ENCODE measurements around the genes LAYN and SIK2.

DNA sequence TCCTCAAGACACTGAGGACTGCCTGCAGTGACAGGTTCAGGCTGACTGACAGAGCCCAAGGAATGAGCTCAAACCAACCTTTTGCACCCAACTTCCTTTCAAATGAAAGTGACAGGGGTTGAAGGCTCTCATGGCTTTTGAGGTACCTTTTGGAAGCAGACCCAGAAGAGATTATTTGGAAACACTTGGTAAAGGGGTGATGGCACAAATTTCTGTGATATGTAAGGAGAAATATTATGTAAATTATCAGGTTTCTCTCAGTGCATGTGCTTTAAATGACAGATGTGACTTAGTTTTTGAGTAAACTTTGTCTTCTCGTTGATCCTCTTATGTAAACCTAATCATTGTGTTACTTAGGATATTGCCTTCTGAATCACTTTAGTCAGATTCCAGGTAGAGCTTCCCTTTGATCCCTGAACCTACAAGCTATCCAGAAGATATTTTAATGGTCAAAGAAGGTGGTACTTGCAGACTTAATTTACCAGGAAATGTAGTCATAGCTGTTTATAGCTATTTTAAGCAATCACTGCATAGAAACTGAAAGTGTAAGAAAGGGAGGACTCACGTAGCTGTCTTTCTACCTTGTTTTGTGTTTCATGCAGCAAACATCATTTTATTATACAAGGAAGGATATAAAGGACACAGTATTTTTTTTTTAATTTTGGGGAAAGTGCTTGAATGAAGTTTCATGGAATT is 189.4 kb downstream of the DDX10 start:
- PRO-cap: unidirectional peak, plus-strand start at position 541 of the sequence
- RAMPAGE, long total RNA, 2 experiments: no peak in any of the 2 experiments

DNA sequence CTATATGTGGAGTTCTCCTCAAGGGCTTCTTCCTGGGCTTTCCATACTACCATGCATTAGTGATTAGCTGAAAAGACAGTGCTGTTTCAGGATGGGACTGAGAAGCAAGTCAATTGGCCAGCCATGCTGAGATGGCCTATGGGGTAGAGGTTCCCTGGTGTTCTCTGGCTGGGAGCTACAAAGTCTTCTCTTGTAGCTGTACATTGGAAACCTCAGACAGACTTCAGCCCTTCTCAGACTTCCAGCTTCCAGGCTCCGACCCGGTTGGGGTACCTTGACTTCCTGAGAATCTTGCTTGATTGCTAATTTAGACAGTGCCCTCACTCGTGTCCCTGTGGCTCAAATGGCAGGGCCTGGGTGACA is 315.8 kb downstream of the DDX10 start:
- PRO-cap: no peak
- RAMPAGE, long total RNA, 2 experiments: no peak in any of the 2 experiments

DNA sequence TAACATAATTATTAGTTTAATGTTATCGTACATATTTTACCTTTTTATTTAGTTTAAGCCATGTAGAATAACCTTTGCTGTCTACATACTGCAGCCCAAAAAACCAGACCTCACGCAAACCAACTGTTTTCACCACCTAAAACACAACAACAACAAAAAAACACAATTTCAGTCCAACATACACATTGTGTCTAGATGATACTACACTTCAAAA is 31.8 kb downstream of the RDX start:
- PRO-cap: no peak
- RAMPAGE, long total RNA, 2 experiments: no peak in any of the 2 experiments

DNA sequence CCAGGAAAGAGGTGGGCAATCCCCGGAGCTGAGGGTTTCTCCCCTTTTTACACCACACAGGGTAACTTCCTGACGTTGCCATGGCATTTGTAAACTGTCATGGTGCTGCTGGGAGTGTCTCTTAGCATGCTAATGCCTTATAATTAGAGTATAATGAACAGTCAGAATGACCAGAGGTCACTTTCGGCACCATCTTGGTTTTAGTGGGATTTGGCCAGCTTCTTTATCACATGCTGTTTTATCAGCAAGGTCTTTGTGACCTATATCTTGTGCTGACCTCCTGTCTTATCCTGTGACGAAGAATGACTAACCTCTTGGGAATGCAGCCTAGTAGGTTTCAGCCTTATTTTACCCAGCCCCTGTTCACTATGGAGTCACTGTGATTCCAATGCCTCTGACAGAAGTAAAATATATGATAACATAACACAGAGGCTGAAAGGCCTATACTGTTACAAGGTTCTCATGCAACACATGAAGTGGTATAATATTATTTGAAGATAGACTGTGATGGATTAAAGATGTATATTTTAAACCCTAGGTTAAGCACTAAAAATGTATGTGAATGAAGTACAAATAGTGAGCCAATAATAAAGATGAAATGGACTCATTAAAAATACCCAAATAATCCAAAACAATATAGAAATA is 41.4 kb upstream of the RDX start:
- PRO-cap: no peak
- RAMPAGE, long total RNA, 2 experiments: no peak in any of the 2 experiments

DNA sequence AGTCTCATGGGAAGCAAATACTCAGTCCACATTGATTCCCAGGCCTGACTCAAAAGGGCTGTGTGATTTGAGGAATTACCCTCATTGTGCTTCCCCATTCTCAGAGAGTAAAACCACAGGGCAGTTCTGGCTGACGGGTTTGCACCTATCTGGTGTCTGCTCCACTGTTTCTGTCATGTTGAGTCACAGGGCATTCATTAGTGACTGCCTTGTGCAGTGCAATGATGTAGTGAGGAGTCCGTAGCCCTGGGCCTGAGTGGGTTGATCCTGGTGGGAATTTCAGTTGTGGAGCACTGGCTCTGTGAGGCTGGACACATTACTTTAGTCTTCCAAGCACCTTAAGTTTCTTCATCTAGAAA is 85.3 kb upstream of the ARHGAP20 start:
- PRO-cap: no peak
- RAMPAGE, long total RNA, 2 experiments: no peak in any of the 2 experiments

GRCh38 chr11:111283810-111284644 is 14.3 kb upstream of the POU2AF3 start:
- PRO-cap: no peak
- RAMPAGE, long total RNA, 2 experiments: no peak in any of the 2 experiments

GRCh38 chr11:111334404-111335045 is 36.2 kb downstream of the POU2AF3 start:
- PRO-cap: unidirectional peak, plus-strand start at chr11:111334959
- RAMPAGE, long total RNA, 2 experiments: no peak in any of the 2 experiments

GRCh38 chr11:111363868-111364537 is 15.1 kb downstream of the POU2AF1 start:
- PRO-cap: no peak
- RAMPAGE, long total RNA, 2 experiments: no peak in any of the 2 experiments

- PRO-cap: no peak
- RAMPAGE, long total RNA, 2 experiments: no peak in any of the 2 experiments
Observed at GRCh38 chr11:111531537-111532304, 8.8 kb upstream of the LAYN start.

DNA sequence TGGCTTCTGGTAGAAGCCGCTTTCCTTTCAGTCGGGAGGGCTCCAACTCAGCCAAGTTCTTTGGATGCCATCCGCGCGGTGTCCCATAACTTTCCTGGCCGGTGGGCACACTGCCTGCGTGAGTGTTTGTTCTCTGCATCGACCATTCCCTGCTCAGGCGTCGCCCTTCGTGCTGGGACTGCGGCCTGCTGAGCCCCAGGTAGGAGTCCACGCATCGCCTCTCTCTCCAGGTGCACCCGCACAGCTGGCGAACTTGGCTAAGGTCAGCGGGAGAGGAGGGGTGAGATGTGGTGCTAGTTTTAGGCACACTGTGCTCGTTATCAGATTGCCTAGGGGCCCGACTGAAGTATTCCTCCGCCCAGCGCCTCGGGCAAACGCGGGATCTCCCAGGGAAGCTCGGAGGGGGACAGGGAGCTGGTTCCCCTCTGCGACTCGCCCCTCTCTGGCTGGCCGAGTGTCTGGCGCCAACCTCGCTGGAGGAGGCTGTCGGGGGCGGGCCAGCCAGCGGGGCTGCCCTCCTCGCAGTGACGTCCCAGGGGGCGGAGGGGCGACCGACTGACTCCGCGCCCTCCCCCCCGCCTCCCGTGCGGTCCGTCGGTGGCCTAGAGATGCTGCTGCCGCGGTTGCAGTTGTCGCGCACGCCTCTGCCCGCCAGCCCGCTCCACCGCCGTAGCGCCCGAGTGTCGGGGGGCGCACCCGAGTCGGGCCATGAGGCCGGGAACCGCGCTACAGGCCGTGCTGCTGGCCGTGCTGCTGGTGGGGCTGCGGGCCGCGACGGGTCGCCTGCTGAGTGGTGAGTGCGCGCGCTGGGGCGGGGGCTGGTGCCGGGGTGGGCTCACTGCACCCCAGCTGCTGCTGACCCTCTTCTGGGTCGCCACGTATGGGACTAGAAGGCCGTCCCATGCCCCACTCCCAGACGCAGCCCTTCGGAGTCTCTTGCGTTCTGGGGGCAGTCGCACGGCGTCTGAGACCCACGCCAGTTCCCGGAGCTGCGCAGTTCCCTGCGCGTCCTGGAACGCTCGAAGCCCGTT is at the start of gene LAYN:
LAYN (plus strand) TSS at position 585 of the 1,031 bp plus-strand sequence.
- PRO-cap: bidirectional peak, plus-strand start at position 585 of the sequence, minus-strand start at position 444 of the sequence
- RAMPAGE, long total RNA, 2 experiments: start-site peak on the plus strand in 2 of 2 experiments, centred at positions 435 to 614 of the sequence, 6 to 16 reads per replicate

GRCh38 chr11:111541167-111542065 is 896 bp downstream of the LAYN start:
- PRO-cap: bidirectional peak, plus-strand start at chr11:111541615, minus-strand start at chr11:111541524; unidirectional peak, minus-strand start at chr11:111541865
- RAMPAGE, long total RNA, 2 experiments: start-site peak on the plus strand in 1 of 2 experiments, at chr11:111541352-111541555 at its widest, 8 reads per replicate

DNA sequence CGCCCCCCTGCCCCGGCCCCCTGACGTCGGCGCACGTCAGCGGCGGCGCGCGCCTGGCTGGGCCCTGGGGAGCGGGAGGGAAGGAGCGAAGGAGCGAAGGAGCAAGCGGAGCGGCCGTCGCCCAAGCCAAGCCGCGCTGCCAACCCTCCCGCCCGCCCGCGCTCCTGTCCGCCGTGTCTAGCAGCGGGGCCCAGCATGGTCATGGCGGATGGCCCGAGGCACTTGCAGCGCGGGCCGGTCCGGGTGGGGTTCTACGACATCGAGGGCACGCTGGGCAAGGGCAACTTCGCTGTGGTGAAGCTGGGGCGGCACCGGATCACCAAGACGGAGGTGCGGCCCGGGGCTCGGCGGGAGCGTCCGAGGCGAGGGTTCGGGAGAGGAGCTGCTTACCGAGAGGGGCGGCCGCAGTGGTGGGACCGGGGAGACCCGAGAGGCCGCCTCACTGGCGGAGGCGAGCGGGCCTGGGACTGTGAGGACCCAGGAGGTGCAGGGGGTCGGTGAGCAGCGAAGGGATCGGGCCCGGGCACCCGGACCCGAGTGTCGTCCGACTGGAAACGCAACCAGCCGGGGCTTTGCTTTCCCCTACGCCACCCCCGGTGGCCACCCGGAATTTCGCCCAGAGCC is at the start of gene SIK2:
SIK2 (plus strand) TSS at position 81 of the 624 bp plus-strand sequence.
- PRO-cap: bidirectional peak, plus-strand start at position 69 of the sequence, minus-strand start outside the sequence
- RAMPAGE, long total RNA, 2 experiments: start-site peak on the plus strand in 2 of 2 experiments, centred at positions 53 to 179 of the sequence, 18 to 227 reads per replicate

GRCh38 chr11:111745307-111745902 is 20.8 kb downstream of the PPP2R1B start:
- PRO-cap: no peak
- RAMPAGE, long total RNA, 2 experiments: no peak in any of the 2 experiments

DNA sequence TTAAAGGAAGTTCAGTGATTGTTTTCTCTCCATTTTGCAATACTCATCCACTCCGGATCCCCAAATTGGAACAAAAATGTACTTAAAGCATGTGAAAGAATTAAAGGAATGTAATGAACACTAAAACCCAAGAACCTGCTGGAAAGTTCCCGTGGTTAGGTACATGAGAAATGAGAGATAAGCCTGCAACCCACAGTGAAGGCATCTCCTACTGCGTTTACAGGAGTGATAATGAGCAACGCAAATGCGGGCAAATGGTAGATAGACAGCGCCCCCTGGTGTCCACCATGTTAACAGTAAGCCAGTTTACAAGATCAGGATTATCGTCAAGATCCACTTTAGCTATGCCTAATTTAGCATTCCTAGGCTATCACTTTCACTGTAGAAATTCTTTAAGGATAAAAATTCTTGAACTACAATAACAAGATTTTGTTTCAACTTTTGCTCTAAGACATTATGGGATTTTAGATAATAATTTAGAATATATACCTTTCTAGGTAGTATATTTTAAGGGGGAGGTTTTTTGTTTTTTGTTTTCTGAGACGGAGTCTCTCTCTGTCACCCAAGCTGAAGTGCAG is 29.9 kb downstream of the ALG9 start:
- PRO-cap: no peak
- RAMPAGE, long total RNA, 2 experiments: no peak in any of the 2 experiments

GRCh38 chr11:111845071-111846093 is 26.0 kb downstream of the ALG9 start:
- PRO-cap: no peak
- RAMPAGE, long total RNA, 2 experiments: no peak in any of the 2 experiments

DNA sequence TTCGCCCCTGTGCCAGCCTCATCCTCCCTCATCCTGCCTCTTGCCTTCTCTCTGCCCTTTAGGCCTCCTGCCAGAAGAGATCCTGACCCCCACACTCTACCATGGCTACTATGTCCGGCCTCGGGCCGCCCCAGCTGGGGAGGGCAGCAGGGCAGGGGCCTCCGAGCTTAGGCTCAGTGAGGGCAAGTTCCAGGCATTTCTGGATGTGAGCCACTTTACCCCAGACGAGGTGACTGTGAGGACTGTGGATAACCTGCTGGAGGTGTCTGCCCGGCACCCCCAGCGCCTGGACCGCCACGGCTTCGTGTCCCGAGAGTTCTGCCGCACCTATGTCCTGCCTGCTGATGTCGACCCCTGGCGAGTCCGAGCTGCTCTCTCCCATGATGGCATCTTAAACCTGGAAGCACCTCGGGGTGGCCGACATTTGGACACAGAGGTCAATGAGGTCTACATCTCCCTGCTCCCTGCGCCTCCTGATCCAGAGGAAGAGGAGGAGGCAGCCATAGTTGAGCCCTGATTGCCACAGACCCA is 910 bp downstream of the HSPB2 start:
- PRO-cap: no peak
- RAMPAGE, long total RNA, 2 experiments: start-site peak on the plus strand in 1 of 2 experiments, centred at position 288 of the sequence, 8 reads per replicate

DNA sequence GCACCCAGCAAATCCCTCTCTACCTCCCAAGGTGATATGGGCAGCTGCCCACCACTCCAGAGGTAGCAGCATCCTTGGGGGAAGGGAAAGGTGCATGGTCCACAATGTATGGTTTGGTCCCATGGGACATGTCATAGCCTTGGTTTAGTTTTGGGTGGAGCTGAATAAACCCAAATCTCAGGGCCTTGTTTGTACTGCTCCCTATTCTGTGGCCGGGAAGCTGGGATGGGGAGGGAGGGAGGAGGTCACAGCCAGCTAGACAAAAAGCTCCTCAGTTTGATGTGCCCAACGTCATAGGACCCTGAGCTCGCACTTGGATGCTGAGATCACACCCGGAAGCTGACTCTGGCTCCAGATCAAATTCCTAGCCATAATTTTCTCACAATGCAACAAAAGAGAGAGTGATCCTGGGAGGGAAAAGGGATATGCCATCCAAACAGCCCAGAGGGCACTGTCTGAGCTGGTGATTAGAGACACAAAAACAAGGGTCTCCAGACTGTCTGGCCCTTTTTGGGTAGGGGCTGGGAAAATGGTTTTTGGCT is 1.4 kb downstream of the HSPB2 start:
- PRO-cap: bidirectional peak, plus-strand start at position 400 of the sequence, minus-strand start at position 278 of the sequence
- RAMPAGE, long total RNA, 2 experiments: no peak in any of the 2 experiments

DNA sequence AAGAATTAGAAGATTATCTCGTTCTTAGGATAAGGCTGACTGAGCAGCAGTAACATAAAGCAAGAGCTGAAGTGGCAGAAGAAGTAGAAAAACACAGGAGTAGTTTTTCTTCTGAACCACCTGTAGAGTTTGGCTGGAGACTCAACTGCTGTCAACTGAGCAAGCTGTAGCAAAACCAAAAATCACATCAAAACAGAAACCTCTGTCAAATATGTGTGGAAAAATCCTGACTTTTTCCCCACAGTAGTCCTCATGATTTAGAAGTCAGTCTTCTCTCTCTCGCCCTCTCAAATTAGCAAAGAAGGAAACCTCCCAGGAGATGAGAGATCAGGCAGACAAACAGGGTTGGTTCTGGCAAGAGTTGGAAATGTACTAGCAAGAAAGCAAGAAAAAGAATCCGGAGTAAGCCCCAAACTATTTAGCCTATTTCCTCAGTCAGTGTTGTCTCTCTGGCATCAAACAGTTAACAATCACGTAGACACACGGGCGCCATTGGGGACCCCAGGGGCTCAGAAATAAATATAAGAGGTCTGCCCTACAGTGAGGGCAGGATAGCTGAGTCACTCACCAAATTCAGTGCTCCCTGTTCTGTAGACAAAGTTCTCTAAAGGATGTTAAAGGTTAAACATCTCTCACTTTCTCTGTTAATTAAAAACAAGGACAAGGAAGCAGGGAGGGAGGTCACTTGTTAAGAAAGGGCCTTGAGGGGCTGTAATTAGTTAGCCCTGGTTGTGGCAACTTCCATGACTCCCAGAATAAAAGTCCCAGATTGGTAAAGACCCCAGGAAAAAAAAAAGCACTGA is 4.6 kb downstream of the C11orf52 start:
- PRO-cap: unidirectional peak, minus-strand start at position 294 of the sequence
- RAMPAGE, long total RNA, 2 experiments: no peak in any of the 2 experiments

GRCh38 chr11:111944635-111945170 is 7.6 kb downstream of the DIXDC1 start:
- PRO-cap: no peak
- RAMPAGE, long total RNA, 2 experiments: no peak in any of the 2 experiments

GRCh38 chr11:111978204-111979061 is 41.3 kb downstream of the DIXDC1 start:
- PRO-cap: bidirectional peak, plus-strand start at chr11:111978656, minus-strand start at chr11:111978504
- RAMPAGE, long total RNA, 2 experiments: no peak in any of the 2 experiments

Measured in prostate gland (tissue), 2 donors.